ENCODE measurements around a stretch of chr12.

DNA sequence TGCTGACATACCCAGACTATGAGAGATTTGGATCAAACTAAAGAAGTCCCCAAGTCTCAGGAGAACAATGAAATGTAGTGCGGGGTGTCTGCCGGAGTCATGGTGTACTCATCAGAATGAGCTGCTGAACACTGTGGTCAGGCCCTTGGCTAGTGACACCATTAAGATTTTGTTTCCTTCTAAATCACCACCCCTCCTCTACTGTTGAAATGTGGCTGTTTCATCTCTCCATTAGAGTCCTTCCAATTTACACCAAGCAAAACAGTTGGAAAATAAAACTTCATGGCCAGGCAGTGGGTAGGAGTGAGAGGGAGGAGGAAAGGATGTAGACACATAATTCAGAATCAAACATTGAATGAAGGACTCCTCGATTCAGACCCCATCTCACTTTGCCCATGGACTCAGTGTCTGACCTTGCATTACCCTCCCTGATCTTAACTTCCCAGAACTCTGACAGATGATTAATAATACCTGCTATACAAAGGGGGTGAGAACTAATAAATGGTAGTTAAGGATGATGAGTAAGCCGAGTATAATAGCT lies 127.4 kb downstream of the CRADD start:
- PRO-cap = no peak

- PRO-cap = no peak
Measured at GRCh38 chr12:93818866-93819512, 141.8 kb downstream of the CRADD start.

DNA sequence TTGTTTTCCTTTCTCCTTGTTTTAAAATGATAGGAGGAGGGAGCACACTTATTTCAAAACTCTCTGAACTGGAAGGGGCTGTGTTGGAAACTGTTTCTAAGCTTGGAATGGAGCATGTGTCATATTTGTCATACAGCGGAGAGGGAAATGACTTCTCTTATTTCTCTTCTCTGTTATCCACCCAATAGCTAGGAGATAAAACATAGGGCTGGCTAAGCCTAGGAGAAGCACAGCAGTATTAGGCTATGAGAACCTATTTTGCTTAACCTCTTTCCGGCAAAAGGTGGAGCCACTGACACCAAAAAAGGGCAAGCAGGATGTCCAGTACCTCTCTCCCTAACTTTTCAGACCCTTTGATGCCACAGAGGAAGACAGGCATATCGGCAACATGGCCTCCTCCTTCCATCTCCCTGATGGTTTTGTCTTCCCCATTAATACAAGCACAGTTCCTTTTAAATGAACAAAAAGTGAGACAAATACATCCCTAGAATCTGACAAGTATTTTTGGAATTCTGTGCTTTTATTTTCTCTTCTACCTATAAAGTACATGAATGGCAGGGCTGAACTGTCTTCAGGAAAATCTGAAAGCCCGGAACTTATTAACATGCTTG lies 148.4 kb downstream of the CRADD start:
- PRO-cap = no peak

DNA sequence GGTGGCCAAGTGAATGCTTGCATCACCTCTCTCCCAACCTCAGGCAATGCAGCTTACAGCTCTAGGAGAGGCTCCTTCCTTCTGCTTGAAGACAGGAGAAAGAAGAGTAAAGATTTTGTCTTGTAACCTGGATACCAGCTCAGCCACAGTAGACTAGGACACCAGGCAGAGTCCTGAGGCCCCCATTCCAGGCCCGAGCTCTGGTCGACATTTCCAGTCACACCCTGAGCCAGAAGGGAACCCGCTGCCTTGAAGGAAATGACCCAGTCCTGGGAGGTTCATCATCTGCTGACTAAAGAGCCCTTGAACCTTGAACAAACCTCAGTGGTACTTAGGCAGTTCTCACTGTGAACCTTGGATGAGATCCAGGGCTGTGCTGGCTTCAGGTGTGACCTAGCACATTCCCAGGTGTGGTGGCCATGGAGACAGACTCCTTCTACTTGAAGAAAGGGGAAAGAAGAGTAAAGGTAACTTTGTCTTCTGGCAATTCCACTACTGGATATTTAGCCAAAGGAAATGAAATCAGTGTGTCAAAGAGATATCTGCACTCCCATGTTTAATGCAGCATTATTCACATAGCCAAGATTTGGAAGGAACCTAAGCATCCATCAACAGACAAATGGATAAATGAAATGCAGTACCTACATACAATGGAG lies 85.2 kb upstream of the PLXNC1 start:
- PRO-cap = no peak

DNA sequence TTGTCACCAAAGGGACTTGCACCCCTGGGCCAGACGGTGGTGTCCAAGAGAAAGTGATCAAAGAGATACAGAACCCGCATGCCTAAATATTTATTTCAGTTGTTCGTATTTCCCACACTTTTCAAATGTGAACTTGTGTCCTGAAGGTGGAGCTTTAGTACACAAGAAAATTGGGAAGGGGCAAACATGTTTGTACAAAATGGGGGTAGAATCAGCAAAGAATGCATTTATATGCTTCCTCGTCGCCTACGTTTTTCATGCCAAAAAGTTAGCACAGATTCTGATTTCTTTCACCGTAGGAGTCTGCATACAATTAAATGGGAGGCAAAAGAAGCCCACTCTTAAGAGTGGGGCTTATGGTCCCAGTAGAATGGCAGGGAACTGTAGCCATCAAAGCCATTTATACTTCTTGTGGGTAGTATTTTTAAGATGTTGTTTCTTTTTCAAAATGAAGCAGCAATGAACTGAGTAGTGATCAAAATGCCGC lies 2.6 kb upstream of the PLXNC1 start:
- PRO-cap = no peak

DNA sequence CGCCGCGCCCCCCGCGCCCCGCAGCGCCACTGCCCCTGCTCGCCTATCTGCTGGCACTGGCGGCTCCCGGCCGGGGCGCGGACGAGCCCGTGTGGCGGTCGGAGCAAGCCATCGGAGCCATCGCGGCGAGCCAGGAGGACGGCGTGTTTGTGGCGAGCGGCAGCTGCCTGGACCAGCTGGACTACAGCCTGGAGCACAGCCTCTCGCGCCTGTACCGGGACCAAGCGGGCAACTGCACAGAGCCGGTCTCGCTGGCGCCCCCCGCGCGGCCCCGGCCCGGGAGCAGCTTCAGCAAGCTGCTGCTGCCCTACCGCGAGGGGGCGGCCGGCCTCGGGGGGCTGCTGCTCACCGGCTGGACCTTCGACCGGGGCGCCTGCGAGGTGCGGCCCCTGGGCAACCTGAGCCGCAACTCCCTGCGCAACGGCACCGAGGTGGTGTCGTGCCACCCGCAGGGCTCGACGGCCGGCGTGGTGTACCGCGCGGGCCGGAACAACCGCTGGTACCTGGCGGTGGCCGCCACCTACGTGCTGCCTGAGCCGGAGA lies 691 bp downstream of the PLXNC1 start:
- PRO-cap = no peak

GRCh38 chr12:94207696-94208789 lies 59.7 kb downstream of the PLXNC1 start:
- PRO-cap = bidirectional peak, plus-strand start at chr12:94207958, minus-strand start at chr12:94207909; bidirectional peak, plus-strand start at chr12:94208377, minus-strand start at chr12:94208286

DNA sequence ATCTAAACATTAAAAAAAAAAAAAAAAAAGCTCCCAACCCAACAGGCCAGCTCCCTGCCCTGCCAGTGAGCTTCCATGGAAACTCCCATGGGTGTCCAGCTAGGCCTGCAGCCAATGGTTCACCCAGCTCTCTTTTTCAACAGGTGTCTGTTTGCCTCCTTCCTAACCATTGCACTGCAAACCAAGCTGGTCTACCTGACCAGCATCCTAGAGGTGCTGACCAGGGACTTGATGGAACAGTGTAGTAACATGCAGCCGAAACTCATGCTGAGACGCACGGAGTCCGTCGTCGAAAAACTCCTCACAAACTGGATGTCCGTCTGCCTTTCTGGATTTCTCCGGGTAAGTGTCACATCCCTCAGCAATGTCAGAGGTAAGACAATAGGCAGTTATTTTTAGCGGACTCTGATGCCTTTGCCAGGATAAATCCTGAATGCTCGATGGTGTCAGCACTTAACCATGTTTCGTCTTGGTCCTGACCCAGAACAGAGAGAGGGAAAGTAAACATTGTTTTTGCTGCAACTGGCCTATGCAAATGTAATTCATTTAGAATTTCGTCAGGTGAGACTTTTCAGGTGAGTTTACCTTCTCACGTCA lies 112.2 kb downstream of the PLXNC1 start:
- PRO-cap = no peak

DNA sequence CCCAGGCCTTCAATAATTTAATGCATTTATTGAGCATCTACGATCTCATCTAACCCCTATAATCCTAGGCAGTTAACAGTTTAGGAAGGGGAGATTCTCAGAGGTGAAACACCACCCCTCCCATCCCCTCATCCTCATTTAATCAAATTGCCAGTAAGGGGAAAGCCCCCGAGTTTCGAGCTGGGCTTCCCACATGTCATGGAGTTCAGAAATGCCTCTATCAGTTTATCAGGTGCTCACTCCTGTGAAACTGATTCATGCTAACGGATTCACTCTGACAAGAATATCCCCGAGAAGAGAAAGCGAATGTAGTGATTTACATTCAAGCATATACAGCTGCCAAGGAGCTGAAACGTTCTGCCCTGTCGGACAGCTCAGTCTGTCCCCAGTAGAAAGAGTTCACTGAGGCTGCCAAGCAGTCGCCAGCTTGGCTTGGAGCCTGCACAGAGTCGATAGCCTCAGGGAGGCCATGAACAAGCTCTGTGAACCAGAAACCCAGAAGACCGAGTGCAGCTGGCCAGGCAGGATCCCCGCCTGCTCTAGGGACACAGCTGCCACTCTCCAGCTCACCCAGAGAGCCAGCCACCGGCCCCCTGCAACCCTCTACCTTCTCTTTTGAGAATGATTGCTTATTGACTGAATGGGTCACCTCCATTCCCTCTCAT lies 88.4 kb downstream of the TMCC3 start:
- PRO-cap = no peak

DNA sequence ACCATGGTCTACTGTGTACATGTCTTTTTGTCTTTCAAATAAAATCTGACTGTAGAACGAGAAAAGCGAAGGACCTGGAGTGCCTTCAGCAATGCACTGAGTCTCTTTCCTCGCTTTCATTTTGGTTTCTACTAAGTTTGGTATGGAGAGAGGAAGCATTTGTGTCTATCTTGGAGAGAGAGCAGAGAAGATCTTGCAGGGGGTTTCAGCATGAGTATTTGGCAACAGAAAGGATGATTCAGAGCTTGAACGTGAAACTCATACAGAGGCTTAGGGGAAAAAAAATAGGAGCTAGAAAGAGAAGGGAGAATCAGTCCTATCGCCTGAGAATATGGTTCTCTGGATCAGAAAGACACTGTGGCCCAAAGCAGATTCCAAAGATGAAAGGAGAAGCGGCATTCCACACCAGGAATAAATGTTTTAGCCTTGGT lies 38.9 kb upstream of the TMCC3 start:
- PRO-cap = no peak

DNA sequence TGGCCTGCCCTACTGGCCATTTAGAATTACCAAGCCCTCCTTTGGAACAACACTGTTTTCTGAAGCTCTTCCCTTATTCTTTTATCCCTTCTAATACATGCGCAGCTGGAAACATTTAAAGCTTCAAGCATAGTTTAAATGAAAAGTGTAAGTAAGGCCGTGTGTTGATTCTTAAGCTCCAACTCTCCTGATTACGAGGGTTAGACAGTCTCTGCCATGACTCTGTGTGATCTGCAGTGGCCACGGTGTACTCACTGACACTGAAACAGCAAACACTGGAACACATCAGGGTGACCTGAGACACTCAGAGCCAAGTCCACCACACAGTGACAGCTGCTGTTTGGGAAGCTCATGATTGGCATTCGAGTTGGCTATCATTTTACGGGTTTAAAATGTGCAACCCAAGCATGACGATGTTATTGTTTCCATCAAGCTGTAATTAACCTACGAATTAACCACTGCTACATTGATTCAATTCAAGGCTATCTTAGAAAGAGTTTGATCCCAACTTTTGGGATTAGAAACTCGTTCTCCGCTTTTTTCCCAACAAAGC lies 62.8 kb upstream of the TMCC3 start:
- PRO-cap = no peak

DNA sequence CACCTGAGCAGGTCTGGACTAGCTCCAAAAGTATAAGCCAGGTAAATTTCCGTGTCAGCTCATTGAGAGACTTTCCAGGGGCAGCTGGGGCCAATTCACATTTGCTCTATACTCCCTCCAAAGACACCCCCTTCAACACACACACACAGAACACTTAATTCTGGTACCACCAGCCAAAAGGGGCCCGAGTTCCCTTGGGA lies 131.4 kb downstream of the NDUFA12 start:
- PRO-cap = no peak

GRCh38 chr12:95116772-95117296 lies 43.4 kb upstream of the NR2C1 start:
- PRO-cap = no peak

- PRO-cap = no peak
Measured at GRCh38 chr12:95125044-95125345, 51.6 kb upstream of the NR2C1 start.

DNA sequence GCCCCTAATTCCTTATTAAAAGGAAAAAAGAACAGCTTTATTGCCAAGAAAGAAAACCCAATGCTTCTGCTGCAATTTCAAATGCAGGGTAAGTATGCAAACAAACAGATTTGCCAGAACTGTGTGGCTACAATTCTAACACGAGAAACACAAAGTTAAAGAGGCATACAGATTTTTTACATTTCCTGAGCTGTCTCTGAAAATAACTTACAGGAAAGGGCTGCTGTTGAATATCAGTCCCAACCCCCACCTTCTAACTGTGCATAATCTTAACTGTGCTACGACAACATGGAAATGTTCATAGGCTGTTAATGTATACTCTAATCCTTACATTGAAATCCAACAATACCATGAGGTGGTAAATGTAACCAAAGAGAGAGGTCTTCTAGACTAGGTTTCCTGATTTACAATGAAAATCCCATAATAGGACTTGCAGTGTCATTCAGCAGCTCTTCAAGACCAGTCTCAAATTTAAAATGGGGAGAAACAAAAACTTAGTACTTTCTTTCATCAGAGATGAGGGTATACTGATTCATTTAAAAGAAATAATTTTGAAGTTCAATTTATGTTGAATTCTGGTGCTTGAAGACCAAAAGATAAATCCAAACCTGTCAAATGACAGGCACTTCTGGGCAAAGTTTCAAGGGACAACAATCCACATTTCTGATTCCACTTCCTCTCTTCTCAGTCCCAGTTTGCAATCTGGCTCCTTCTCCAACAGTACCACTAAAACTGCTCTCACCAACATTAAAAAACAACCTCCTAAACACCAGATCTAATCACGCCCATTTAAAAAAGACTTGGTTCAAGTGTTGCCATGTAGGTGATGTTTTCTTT lies 14.4 kb downstream of the FGD6 start:
- PRO-cap = no peak

DNA sequence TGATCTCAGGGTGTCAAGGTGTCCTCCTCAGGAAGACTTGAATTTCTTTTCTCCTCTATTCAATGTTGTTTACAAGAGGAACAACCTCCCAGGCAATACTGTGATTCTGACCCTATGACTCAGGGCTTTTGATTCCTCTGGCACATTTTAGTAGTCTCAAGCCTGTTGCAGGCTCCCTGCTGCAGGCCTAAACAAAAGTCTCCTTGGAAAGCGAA lies 11.7 kb downstream of the FGD6 start:
- PRO-cap = no peak

- PRO-cap = no peak
Measured at GRCh38 chr12:95230084-95230918, 12.7 kb downstream of the VEZT start.

GRCh38 chr12:95300090-95301118 lies 82.8 kb downstream of the VEZT start:
- PRO-cap = no peak

DNA sequence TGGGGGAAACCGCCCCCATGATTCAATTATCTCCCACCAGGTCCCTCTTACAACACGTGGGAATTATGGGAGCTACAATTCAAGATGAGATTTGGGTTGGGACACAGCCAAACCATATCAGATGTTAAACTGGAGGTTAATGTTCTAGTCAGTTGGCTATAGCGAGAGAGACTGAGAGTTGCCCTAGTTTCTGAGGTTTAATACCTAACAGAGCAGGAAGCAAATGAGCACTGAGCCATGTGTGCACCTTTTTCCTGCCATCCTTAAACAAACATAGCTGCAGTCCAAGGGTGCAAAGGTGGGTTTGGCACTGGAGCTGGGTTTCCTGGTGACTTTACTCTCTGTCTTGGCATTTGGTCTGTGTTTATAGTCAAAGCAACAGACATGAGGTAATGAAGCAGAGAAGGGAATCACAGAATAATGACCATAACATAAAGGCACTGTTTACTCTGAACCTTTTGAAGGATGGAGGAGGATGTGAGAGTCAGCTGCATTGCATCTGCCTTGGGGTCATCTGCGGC lies 83.6 kb upstream of the USP44 start:
- PRO-cap = no peak

- PRO-cap = no peak
Measured at GRCh38 chr12:95694223-95694689, 96.3 kb downstream of the NTN4 start.

Data from SEM (cell line).